ENCODE measurements around a stretch of chr18.

DNA sequence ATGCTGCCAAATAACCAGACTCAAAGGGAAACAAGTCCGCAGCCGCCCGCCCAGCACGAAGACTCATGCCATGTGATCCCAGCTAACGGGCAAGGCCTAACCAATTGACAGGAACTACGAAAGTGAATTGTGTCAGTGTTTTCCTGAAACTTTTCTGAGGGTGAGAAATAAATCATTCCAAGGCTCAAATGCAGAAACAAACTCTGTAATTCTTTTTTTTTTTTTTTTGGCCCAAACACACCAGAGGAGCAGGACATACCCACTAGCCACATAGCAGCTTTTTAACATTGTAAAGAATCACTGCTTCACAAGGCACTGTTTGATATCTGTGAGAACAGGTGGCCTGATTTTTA is 82.4 kb downstream of the TMEM241 start:
- PRO-cap, result no peak

DNA sequence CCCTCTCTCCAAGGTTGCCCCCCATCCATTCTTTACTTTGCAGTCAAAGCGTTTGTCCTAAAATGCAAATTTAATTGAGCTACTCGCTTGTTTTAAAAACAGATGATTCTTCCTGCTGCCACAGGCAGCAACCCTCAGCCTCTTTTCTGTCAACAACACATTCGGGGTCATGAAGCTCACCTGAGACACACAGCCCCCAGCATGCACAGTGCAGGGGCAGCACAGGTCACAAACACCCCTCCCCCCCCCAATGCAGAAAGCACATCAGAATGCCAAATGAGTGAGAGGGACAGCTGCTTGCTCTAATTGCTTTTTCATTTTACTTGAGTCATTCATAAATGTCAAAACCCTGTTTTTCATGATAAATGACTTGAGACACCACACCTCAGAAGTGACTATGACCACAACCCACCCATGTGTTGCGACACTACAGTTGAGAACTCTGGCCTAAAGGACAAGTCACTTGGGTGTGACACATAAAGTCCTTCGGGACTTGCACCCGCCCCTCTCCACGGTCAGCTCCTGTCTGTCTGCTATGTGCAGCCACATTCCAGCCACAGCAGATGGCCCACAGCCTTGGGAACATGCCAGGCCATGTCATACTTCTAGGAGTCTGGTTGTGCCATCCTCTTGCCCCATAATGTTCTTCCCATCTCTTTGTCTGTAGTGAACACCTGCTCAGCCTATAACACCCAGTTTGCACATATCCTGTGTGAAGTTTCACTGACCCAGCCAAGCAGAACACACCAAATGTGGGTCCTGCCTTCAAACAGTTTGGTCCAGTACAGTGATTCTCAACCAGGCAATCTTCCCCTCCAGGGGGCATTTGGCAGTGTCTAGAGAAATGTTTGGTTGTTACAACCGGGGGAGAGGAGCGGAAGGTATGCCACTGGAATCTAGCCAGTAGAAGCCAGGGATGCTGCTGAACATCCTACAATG is 14.9 kb downstream of the TMEM241 start:
- PRO-cap, result no peak

DNA sequence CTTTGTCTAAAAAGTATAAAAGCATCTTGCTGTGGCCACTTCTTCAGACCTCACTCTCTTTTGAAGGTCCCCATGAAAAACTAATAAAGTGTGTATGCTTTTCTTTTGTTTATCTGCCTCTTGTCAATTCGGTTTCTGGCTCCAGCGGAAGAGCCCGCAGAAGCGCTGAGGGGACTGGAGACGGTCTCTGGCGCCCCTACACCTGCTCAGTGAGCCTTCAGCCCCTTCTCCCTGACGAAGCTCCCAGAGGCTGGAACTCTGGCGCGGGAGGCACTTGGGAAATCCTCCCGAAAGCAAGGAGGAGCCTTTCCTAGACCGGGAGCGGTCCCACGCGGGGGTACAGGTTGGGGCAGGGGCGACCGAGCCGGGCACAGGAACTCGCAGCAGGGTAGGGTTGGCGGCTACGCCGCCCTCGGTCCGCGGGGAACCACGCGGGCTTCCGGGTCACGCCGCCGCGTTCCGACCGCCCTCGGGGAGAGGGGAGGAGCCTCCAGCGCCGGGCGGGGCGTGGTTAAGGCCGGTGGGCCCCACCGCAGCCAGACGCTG is 356 bp upstream of the RMC1 start:
- PRO-cap, result bidirectional peak, plus-strand start outside the sequence, minus-strand start at position 414 of the sequence

DNA sequence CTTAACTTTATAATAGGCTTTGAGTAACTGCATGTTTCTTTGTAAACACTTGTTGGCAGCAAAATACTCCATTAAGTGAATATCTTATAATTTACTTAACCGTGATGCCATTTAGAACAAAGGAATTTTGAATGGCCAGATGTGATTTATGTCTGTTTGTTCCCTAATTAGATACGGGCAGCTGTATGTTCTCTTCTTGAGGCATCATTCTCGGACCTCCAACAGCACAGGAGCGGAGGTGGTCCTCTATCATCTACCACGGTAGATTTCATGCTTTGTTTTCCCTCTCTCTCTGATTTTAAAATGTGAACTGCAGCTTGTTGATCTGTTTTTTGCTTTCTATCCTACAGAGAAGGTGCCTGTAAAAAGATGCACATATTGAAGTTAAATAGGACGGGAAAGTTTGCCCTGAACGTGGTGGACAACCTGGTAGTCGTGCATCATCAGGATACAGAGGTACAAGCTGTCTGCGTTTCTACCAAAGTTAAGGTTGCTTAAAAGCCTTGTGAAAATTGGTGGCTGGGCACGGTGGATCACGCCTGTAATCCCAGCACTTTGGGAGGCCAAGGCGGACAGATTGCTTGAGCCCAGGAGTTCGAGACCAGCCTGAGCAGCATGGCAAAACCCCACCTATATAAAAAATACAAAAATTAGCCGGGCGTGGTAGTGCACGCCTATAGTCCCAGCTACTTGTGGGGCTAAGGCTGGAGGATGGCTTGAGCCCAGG is 15.6 kb downstream of the RMC1 start:
- PRO-cap, result no peak

GRCh38 chr18:23570982-23571245 is 15.4 kb downstream of the NPC1 start:
- PRO-cap, result no peak

DNA sequence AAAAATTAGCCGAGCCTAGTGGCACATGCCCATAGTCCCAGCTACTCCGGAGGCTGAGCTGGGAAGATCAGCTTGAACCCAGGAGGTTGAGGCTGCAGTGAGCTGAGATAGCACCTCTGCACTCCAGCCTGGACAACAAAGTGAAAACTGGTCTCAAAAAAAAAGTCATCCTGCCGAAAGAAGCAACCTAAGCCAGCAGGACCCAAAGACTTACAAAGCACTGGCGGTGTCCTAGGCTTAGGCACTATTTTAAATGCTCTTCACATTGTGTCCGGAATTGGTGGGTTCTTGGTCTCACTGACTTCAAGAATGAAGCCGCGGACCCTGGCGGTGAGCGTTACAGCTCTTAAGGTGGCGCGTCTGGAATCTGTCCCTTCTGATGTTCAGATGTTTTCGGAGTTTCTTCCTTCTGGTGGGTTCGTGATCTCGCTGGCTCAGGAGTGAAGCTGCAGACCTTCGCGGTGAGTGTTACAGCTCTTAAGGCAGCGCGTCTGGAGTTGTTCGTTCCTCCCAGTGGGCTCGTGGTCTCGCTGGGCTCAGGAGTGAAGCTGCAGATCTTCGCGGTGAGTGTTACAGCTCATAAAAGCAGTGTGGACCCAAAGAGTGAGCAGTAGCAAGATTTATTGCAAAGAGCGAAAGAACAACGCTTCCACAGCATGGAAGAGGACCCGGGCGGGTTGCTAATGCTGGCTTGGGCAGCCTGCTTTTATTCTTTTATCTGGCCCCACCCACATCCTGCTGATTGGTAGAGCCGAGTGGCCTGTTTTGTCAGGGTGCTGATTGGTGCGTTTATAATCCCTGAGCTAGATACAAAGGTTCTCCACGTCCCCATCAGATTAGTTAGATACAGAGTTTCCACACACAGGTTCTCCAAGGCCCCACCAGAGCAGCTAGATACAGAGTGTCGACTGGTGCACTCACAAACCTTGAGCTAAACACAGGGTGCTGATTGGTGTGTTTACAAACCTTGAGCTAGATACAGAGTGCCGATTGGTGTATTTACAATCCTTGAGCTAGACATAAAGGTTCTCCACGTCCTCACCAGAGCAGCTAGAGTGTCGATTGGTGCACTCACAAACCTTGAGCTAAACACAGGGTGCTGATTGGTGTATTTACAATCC is 9.7 kb downstream of the NPC1 start:
- PRO-cap, result no peak

GRCh38 chr18:23998765-23999241 is 15.8 kb upstream of the TTC39C start:
- PRO-cap, result no peak

DNA sequence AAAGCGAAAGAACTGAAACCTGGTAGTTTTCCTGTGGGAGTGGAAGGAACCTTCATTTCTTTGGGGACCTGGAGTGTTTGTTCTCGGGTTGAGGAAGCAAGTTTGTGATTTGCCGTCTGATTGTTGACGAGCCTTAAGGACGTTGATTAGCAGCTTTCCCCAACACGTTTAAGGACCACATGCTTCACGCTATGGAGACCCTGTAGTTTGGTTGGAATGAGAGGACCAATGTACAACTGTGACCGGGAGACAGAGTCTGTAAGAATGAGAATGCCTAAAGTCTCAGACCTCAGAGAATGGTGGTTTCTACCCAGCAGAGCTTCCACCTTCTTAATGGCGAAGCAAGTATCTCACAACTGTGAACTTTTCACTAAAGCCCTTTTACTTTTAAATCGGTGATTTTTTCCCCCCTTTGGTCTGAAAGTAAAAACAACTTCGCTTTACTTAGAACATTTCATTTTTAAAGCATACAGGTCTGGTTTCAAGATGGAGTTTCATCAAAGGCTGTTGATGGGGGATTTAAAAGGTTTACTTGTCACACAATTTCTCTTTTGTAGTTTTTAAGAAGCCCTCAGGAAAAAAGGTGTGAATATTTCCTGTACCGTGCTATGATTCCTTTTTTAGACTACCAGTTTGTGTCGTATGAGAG is 1.4 kb downstream of the TTC39C start:
- PRO-cap, result bidirectional peak, plus-strand start at position 72 of the sequence, minus-strand start outside the sequence; unidirectional peak, minus-strand start at position 266 of the sequence

- PRO-cap, result no peak
Observed at GRCh38 chr18:24048827-24049456, 34.4 kb downstream of the TTC39C start.

GRCh38 chr18:24089078-24089675 is 49.7 kb upstream of the CABYR start:
- PRO-cap, result no peak

- PRO-cap, result no peak
Observed at GRCh38 chr18:24214600-24215356, 75.9 kb downstream of the CABYR start.

DNA sequence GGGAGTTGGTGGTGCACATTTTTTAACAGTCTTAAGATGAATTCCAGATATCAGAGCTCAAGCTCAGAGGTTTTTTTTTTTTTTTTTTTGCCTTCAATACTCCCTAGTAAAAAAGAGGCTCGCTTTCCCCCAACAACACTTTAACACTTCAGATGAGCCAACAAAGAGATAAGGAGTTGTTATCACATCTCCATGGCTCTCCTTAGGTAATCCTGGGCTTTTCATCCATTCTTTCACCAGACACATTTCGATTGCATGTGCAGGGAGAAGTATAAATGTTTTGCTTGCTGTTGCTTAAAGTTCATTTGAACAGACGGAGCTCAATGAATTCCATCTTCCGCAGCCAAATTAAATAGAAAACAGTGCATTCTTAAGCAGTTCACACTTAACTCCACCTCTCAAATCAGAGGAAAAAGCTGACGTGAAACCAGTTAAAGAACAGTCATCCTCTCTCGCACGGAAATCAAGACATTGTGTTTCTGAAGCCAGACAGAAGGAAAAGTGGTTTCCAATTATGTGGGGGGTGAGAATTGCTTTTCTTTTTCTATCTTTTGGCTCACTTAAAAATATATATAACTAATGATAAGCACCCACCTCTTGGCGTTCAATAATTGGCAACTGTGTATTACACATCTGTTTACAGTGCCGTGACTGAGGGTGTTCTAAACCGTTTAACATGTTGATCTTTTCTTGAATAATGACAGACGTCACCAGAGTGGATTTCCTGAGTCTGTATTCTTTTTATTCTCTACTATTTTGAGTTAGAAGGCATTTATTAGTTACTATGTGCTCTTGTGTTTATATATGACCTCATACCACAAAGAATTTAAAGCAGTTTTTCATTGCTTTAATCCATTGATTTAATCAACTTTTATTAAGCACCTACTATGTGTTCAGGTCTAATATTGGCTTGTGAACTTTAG is 118.1 kb downstream of the ZNF521 start:
- PRO-cap, result no peak

DNA sequence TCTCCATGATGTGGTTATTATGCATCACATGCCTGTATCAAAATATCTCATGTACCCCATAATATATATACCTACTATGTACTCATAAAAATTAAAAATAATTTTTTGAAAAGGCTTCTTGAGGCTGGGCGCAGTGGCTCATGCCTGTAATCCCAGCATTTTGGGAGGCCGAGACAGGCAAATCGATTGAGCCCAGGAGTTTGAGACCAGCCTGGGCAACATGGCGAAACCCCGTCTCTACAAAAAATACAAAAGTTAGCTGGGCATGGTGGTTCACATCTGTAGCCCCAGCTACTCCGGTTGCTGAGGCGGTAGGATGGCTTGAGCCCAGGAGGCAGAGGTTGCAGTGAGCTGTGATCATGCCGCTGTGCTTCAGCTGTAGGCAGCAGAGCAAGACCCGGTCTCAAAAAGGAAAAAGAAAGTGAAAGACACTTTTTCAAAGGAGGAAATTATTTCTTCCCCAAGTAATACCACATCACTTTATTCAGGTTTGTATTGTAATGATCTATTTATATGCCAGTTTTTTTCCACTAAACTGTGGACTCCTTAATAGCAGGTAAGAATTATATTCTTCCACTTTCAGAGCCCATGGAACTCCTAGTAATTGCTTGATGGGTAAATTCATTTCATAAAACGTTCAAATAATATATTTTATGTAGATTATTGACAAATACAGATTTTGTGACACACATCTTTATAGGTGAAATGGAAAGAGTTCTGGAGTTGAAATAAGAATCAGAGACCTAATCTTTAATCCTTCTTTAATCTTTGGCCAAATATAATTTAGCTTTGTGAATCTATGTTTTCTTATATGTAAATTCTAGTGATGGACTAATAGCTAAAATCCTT is 35.7 kb upstream of the TAF4B start:
- PRO-cap, result no peak

GRCh38 chr18:26546486-26547510 is 1.6 kb downstream of the KCTD1 start:
- PRO-cap, result no peak

DNA sequence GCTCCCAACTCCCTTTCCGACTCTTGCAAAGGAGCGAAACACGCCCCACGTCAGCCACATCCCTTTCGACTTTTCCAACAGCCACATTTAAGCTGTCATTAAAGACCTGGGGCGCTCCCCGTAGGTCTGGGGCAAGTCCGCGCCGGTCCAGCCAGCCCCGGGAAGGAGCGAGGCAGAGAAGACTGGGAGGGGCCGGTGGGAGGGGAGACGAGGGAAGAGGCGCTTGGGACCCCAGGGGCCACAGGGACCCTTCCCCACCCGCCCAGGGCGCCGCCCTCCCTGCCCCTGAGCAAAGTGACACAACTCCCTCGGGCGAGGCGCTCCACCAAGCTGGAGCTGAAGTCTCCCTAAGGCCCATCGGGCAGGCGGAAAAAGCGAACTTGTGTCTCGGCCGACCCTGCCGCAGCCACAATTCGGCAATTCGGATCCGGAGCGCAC is 951 bp upstream of the KCTD1 start:
- PRO-cap, result no peak

DNA sequence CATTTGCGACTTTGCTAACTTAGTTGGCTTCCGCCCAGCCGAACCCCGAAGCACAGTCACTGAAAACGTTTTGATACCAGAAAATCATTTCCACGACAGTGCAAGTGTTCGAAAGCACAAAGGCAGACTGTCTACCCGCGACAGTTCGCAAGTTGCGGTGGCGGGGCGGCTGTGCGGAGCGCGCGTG is 107.2 kb upstream of the KCTD1 start:
- PRO-cap, result no peak

DNA sequence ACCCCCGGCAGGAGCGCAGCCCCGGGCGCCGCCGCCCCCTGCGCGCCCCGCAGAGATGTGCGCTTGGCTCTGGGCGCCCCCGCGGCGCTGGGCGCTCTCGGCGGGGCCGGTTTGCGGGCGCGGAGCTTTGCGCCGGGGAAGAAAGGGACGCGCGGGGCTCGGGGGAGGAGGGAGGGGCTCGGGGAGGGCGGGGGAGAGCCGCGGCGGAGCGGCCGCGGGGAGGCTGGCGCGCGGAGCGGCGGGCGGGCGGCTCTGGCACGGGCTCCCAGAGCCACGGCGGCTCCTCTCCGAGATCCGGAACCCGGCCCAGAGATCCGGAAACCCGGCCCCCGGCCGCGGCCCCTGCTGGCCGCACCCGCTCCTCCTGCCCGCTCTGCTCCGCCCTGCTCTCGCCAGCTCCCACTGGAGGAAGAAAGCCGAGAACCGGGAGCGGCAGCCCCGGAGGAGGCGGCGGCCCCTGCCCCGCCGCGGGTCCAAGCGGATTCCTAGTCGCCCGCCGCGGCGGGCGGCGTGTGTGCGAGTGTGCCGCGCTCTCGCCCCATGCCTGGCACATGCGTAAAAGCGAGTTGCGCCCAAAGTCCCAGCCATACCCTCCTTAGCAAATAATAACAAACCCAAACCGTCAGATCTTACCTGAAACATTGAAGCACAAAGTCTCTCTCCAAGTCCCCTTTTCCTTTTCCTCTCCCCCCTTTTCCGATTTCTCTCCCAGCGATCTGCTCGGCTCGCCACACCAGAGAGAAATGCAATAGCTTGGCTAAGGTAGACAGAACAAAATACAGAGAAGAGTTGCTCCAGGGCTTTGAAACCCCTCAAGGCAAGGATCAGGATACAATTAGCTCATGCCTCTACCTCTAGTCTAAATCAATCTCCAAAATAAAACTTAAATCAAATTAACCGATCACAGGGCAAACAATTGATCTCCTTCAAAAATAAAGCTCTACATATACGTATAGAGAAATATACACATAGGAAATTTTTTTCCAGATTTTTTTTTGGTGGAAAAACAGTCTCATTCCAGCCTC is 108.7 kb upstream of the KCTD1 start:
- PRO-cap, result bidirectional peak, plus-strand start at position 419 of the sequence, minus-strand start at position 375 of the sequence; bidirectional peak, plus-strand start at position 805 of the sequence, minus-strand start at position 747 of the sequence

DNA sequence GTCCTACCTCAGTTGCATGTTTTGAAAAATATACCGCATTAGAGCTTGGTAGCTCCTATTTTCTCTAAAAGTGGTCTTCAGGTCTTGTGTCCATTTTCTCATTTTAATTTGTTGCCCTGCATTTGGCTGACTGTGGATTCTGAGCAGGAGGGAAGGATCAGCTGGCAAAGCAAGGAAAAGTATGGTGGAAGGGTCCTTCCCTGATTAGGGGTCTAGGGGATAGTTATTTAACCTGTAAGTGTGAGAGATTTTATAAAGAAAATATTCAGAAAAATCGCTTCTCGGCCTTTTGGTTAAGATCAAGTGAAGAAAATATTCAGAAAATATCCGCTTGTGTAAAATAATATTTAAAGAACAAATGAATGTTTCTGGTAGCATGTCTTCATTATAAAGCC is 149.5 kb upstream of the KCTD1 start:
- PRO-cap, result no peak

DNA sequence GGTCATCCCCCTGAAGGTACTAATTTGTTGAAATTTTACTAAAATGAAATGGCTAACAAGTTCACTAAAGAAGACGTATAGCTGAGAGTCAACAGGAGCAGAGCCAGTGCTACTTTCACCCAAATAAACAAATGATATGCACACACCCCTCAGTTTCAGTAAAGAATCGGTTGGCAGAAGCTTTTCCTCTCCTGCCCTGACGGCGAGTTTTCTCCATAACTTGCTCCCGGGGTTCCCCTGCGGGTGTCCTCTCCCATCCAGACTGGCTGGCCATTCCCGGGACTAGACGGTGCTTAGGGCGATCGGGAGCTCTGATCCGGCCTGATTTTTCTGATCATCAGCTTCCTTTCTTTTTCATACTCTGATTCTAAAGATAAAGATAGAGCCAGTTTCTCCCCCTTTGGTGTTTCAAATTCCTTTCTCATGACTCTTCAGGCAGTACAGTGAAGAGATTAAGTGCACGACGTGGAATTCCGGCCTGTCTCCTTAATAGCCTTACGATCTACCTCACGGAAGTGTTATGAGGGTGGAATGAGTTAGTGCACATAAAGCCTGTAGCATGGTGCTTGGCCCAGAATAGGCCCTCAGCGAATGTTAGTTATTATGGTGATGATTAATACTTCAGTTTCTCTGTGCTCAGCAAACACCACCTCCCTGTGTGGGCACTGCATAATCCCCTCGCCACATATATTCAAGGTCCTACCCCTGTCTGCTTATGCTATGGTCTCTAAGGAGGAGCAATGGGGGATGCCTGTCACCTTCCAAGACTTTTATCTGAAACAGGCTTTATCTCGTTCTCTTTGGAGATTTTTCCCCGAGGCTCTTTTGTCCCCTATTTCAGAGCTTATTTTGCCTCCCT is 255.0 kb downstream of the CDH2 start:
- PRO-cap, result no peak

GRCh38 chr18:28126586-28127210 is 50.2 kb downstream of the CDH2 start:
- PRO-cap, result no peak